ENCODE data around the gene BLTP3A.

DNA sequence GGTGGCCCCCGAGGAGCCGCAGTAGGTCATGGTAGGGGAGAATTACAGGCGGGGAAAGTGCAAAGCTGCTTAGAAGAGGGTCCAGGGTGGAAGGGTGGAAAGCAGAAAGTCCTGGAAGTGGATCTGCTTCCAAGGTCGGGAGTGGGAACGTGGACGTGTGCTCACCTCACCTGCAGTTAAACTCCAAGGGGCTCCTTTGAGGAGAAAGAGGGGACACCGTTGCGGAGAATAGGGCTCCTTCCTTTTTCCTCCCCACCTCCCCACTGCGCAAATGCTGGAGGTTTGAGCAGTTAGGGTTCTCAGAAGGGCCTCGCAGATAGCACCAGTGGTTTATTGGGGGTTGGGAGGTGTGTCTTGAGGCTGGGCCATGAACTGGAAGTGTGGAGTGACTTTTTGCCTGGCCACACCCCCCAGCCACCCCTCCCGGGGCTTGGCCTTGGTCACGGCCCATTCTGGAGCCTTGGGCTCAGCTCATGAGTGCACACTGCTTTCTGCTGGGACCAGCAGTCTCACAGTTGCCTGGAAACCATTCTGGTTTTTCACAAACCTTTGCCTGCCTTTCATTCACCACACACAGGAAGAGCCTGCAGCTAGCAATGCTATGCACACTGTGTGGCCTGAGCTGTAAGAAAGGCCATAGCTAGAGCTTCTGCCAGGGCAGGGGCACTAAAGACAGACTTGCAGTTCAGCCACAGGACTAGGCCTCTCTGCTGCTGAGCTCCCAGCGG lies 100.5 kb upstream of the MLN start:
- RAMPAGE, long total RNA = no peak
- RRBS = no CpG with 5 or more reads among the region's 13 CpGs

- RAMPAGE, long total RNA = no peak
- RRBS = 69% methylated on average over 1 of the region's 14 CpGs
Measured at GRCh38 chr6:34226879-34227725, 9.6 kb upstream of the HMGA1 start.

DNA sequence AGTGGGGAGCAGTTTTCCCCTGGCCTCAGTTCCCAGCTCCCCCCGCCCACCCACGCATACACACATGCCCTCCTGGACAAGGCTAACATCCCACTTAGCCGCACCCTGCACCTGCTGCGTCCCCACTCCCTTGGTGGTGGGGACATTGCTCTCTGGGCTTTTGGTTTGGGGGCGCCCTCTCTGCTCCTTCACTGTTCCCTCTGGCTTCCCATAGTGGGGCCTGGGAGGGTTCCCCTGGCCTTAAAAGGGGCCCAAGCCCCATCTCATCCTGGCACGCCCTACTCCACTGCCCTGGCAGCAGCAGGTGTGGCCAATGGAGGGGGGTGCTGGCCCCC lies 3.8 kb downstream of the SMIM29 start:
- RAMPAGE, long total RNA = no peak
- RRBS = no CpG with 5 or more reads among the region's 6 CpGs

- RAMPAGE, long total RNA = no peak
- RRBS = no CpG with 5 or more reads among the region's 5 CpGs
Measured at GRCh38 chr6:34332316-34332884, 60.1 kb downstream of the NUDT3 start.

DNA sequence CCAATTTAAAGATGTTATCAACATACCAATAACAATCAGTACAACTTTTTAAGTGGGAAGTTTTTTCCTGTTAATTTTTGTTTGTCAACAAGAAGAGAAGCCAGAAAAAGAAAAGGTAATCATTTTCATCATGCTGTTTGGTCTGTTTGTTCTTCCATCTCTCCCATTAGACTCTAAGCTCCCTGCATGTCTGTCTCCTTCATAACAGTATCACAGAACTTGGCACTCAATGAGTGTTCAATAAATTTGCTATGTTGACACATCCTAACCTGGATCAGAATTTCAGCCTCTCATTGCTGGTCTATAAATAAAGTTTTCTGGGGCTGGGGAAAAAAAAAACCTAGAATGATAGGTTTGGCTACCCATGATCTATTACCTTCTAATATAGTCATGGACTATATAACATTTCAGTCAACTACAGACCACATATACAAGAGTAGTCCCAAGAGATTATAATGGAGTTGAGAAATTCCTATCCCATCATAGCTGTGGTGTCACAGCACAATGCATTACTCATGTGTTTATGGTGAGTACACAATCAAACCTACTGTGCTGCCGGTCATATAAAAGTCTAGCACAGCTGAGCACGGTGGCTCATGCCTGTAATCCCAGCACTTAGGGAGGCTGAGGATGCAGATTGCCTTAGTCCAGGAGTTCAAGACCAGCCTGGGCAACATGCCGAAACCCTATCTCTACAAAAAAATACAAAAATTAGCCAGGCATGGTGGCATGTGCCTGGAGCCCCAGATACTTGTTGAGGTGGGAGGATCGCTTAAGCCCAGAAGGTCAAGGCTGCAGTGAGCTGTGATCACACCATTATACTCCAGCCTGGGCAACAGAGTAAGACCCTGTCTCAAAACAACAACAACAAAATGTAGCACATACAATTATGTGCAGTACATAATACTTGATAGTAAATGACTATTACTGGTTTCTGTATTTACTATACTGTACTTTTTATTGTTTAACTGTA lies 5.9 kb downstream of the NUDT3 start:
- RAMPAGE, long total RNA = no peak
- RRBS = no CpG with 5 or more reads among the region's 4 CpGs

GRCh38 chr6:34552996-34553621 lies 3.0 kb downstream of the SPDEF start:
- RAMPAGE, long total RNA = no peak
- RRBS = 79% methylated on average over 5 of the region's 10 CpGs

- RAMPAGE, long total RNA = no peak
- RRBS = no CpG with 5 or more reads among the region's 1 CpG
Measured at GRCh38 chr6:34673099-34673541, 23.4 kb downstream of the ILRUN start.

DNA sequence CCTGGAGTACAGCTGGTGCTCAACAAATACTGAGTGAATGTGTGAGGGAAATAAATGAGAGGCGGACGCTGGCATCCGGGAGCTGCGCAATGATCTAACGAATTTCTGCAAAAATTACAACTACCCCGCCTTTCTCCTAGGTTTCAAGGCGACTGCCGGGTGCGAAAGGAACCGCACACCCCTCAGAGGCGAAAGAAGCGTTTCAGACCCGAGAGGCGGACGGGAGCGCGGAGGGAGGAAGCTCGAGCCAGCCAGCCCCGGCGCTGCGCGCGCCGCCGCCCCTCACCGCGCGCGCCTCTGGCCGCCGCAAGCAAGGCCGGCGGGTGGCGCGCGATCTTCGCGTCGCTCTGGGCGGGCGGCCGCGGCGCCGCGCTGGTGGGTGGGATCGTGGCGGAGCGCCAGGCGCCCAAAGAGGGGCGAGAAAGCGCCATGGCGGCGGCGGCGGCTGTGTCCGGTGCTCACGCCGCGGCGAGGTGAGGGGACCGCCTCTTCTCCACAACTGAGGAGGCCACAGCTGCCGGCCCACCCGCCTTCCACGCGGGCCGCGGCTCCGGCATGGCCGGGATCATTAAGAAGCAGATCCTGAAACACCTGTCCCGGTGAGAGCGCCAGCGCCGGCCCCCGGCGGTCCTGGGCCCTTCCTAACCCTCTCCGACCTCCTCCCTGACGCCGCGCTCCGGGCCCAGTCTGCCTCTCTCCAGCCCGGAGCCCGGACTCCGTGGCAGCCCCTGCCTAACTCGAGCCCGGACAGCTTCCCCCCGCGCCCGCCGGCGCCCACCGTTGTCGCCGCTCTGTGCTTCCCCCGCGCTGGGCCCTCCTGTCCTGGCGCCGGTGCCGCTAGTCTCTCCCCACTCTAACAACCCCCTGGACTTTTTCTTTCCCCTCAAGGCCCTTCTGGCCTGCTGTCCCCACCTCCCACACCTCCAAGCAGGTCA lies at the start of gene BLTP3A:
Gene BLTP3A, plus strand, starts transcription at position 388 of the 935 bp plus-strand sequence.
- RAMPAGE, long total RNA = no peak
- RRBS = 2% methylated on average over 49 of the region's 99 CpGs

GRCh38 chr6:34958577-34959369 lies 69.7 kb downstream of the ANKS1A start:
- RAMPAGE, long total RNA = no peak
- RRBS = no CpG with 5 or more reads among the region's 8 CpGs

GRCh38 chr6:35042015-35042454 lies 99.1 kb downstream of the TCP11 start:
- RAMPAGE, long total RNA = no peak
- RRBS = no CpG with 5 or more reads among the region's 2 CpGs

GRCh38 chr6:35052520-35053433 lies 88.4 kb downstream of the TCP11 start:
- RAMPAGE, long total RNA = no peak
- RRBS = no CpG with 5 or more reads among the region's 7 CpGs

- RAMPAGE, long total RNA = no peak
- RRBS = 98% methylated on average over 1 of the region's 26 CpGs
Measured at GRCh38 chr6:35059526-35060298, 81.4 kb downstream of the TCP11 start.

DNA sequence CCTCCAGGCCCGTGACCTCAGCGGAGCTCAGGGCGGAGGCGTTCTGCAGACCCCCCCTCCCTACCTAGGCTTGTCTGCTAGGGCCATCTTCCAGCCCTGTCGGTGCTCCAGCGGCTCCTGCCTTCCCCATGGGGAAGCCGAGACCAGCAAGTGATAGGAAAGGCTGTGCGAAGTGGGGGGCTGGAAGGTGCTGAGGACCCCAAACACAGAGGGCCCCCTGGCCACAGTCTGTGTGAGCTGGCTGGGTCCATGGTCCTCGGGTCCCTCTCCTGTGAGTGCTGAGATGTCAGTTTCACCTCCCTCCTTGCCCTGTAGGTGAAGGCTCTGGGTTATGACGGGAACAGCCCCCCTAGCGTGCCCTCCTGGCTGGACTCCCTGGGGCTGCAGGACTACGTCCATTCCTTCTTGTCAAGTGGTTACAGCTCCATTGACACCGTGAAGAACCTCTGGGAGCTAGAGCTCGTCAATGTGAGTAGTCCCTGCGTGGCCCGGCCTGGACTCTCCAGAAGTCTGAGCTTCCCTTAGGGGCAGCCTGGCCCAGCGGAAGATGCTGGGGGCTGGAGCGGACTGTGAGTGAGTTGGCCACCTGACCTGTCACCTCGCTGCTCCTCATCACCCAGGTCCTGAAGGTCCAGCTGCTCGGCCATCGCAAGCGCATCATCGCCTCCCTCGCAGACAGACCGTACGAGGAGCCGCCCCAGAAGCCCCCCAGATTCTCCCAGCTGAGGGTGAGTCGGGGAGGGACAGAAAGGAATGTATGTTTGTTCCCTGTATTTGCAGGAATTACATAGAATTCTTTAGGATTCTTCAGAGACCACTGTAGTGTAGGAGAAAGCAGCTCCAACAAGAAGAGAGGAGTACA lies 61.7 kb downstream of the TCP11 start:
- RAMPAGE, long total RNA = no peak
- RRBS = no CpG with 5 or more reads among the region's 28 CpGs

- RAMPAGE, long total RNA = no peak
- RRBS = no CpG with 5 or more reads among the region's 5 CpGs
Measured at GRCh38 chr6:35242460-35242927, 17.0 kb upstream of the ZNF76 start.

- RAMPAGE, long total RNA = no peak
- RRBS = no CpG with 5 or more reads among the region's 11 CpGs
Measured at GRCh38 chr6:35370052-35371014, 28.0 kb downstream of the PPARD start.

- RAMPAGE, long total RNA = no peak
- RRBS = no CpG with 5 or more reads among the region's 17 CpGs
Measured at GRCh38 chr6:35479786-35480468, 11.7 kb downstream of the RPL10A start.

- RAMPAGE, long total RNA = no peak
- RRBS = no CpG with 5 or more reads among the region's 8 CpGs
Measured at GRCh38 chr6:35492892-35493334, 4.0 kb downstream of the TEAD3 start.

GRCh38 chr6:35568939-35569765 lies 56.5 kb upstream of the TULP1 start:
- RAMPAGE, long total RNA = no peak
- RRBS = no CpG with 5 or more reads among the region's 8 CpGs

DNA sequence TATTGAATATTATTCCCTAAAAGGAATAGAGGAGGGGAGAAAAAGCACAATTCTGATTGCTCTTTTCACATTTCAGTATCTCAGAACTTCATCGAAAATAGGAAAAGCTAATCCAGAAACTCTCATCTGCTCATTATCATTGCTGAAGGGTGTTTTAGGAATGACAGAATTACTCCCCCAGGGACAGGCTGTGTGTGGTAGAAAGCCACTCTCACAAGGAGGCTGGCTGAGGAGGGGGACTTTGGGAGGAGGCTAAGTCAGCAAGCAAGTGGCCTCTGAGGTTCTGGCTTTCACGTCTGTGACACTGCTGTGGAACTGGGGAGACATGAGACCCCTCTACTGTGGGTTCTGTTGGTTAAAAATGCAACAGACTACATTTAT lies 62.3 kb upstream of the TULP1 start:
- RAMPAGE, long total RNA = no peak
- RRBS = no CpG with 5 or more reads among the region's 2 CpGs

GRCh38 chr6:35654445-35655151 lies 34.1 kb downstream of the FKBP5 start:
- RAMPAGE, long total RNA = no peak
- RRBS = no CpG with 5 or more reads among the region's 9 CpGs